Vein endothelial cell (primary cell): ENCODE data around the genes MMP7, ELMOD1 and NPAT.

DNA sequence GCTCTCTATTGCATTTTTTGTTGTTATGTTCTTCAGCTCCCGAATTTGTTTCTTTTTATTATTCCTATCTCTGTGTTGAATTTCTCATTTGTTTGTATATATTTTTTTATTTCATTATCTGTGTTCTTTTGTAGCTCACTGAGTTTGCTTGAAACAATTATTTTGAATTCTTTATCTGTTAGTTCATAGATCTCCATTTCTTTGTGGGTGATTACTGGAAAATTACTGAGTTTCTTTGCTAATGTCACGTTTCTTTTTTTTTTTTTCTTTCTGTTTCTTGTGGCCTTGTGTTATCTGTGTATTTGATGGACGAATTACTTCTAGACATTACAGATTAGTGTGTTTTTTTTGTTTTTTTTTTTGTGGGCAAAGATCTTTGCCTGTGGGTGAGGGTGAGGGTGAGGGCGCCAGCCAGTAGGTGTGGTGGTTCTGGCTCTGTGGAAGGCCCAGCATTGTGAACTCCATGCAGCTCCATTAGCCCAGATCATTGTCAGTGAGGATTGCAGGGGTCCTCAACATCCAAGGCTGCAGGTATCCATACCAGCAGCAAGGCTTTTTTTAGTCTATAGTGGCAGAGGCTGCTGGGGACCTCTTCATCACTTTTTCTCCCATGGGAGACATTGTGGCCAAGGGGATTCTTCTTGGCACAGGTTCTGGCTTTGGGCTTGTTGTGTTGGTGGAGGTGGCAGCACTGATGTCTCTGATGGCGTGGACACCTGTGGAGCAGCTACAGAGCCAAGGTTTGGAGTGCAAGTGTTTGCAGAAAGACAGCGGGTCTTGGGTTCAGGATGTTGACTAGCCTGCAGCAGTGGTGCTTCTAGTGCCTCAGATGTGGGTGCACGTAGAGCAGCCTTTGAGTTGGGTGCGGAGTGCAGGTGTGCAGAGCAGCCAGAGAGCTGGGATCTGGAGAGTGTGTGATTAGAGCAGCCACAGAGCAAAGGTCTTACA lies 13.7 kb downstream of the BIRC2 start:
- CAGE, long polyA plus RNA = no peak

DNA sequence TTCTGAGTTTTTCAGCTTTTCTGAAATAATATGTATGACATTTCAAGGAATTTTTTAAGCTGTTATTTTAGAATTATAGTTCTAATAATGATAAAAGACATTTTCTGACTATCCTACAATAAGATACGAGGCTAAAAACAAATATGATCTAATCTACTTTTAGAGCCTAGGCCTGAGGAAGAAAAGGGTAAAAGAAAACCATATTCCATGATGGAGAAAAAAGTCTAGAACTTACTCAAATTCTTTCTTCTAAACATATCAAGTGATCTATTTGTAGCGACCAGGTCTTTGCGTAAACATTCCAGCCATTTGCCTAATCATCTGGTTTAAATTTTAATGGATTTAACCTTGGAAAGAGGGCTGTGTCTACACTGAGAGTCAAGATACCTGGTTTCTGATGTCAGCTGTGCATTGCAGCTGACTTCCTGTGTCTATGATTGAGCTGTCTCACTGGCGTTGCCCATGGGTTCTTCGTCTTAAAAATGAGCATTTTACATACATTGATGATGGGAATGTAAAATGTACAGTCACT lies 10.0 kb upstream of the TMEM123 start:
- CAGE, long polyA plus RNA = no peak

- CAGE, long polyA plus RNA = no peak
These were observed 24.2 kb upstream of the TMEM123 start for GRCh38 chr11:102476757-102477206.

- CAGE, long polyA plus RNA = no peak
These were observed at the start of gene MMP7 for GRCh38 chr11:102530354-102530965. MMP7 (minus strand) TSS chr11:102530747.

GRCh38 chr11:102559830-102560226 lies 29.3 kb upstream of the MMP7 start:
- CAGE, long polyA plus RNA = no peak

- CAGE, long polyA plus RNA = no peak
These were observed 9.4 kb downstream of the MMP20 start for GRCh38 chr11:102615661-102616180.

GRCh38 chr11:102807795-102808358 lies 9.9 kb upstream of the MMP1 start:
- CAGE, long polyA plus RNA = no peak

DNA sequence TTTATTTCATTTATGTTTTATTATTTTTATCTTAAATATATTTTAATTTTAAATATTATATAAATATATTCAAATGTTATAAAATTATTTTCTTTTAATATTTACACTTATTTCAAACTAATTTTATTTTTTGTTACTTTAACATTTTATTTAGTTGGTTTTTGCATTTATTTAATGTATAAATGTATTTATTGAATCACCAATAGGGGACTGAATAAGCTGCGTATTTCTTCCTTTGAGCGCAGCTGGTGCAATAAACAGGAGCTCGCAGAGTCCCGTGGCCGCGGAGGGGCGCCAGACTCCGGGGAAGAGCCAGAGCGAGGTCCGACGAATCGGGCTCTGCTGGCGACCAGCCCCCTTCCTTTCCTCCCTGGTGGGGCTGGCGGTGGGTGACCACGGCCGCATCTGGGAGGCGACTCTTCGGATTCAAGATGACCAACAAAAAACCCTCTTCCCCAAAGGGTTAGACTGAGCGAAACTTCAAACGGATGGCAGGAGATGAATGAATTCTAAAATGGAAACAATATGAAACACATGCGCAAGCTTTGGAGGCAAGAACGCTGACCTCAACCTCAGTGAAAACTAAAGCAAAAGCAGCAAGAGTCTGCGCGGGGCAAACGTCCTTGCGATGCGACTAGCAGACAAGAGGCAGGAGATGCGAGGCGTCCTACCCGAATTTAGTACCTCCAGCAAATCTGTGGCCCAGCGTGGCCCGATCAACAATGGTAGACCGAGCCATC lies 12.0 kb downstream of the MMP3 start:
- CAGE, long polyA plus RNA = no peak

- CAGE, long polyA plus RNA = no peak
These were observed 35.7 kb downstream of the DCUN1D5 start for GRCh38 chr11:103056203-103056728.

DNA sequence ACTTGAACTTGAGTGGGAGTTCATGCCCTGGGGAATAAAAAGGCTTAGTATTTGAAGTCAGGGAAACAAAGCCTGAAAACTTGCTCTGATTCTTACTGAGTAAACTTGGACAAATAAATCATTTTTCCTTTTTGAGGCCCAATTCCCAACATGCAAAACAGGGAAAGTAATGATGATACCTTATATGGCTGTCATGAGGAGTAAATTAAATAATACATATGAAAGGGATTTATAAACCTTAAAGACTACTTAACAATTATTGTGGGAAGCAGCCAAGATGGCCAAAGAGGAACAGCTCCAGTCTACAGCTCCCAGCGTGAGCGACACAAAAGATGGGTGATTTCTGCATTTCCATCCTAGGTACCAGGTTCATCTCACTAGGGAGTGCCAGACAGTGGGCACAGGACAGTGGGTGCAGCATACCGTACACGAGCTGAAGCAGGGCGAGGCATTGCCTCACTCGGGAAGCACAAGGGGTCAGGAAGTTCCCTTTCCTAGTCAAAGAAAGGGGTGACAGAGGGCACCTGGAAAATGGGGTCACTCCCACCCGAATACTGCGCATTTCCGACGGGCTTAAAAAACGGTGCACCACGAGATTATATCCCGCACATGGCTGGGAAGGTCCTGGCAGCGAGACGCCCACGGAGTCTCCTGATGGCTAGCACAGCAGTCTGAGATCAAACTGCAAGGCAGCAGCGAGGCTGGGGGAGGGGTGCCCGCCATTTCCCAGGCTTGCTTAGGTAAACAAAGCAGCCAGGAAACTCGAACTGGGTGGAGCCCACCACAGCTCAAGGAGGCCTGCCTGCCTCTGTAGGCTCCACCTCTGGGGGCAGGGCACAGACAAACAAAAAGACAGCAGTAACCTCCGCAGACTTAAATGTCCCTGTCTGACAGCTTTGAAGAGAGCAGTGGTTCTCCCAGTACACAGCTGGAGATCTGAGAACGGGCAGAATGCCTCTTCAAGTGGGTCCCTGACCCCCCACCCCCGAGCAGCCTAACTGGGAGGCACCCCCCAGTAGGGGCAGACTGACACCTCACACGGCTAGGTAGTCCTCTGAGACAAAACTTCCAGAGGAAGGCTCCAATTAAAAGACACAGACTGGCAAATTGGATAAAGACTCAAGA lies 297.4 kb upstream of the DDI1 start:
- CAGE, long polyA plus RNA = no peak

GRCh38 chr11:104829968-104830495 lies 138.3 kb downstream of the CASP4 start:
- CAGE, long polyA plus RNA = no peak

DNA sequence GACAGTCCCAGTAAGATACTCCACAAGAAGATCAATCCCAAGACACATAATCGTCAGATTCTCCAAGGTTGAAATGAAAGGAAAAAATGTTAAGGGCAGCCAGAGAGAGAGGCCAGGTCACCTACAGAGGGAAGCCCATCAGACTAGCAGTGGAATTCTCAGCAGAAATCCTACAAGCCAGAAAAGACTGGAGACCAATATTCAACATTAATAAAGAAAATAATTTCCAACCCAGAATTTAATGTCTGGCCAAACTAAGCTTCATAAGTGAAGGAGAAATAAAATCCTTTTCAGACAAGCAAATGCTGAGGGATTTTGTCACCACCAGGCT lies 2.2 kb upstream of the CASP4 start:
- CAGE, long polyA plus RNA = no peak

DNA sequence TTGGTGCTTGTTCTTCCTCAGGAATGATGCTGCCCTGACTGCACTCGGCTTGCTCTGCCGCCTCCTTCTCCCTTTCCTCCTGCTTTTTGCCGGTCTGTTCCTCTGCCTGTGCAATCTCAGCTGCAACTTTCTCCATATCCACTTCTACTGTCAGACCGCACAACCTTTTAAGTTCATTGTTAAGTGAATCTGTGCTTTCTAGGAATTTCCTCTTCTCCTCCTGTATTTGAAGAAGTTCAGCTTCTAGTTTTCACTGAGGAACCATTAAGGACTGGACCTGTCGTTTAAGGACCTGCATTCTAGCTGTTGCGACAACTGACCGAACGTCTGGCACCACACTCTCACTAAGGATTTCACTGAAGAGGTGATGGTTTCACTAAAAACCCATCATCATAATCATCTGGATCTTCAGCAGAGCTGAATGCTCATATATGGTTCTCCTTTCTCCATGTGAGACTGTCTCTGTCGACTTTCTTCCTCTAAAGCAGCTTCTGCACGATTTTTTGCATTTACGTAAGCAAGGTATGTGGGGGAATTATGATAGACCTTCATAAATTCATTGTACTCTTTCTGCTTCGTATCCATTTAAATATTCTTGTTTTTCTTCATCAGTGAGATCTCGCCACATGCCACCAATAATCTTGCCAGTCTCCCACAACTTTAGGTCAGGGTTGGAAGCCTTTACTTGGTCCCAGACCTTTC lies 53.8 kb downstream of the CWF19L2 start:
- CAGE, long polyA plus RNA = no peak

GRCh38 chr11:107590862-107591601 lies at the start of gene ELMOD1:
ELMOD1 (plus strand) TSS chr11:107591147.
- CAGE, long polyA plus RNA = no peak

GRCh38 chr11:107713222-107713494 lies 1.3 kb upstream of the SLN start:
- CAGE, long polyA plus RNA = no peak

DNA sequence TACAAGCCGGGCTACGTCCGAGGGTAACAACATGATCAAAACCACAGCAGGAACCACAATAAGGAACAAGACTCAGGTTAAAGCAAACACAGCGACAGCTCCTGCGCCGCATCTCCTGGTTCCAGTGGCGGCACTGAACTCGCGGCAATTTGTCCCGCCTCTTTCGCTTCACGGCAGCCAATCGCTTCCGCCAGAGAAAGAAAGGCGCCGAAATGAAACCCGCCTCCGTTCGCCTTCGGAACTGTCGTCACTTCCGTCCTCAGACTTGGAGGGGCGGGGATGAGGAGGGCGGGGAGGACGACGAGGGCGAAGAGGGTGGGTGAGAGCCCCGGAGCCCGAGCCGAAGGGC lies at the start of gene NPAT:
Gene NPAT, minus strand, starts transcription at position 135 of the 349 bp plus-strand sequence.
- CAGE, long polyA plus RNA = no peak

- CAGE, long polyA plus RNA = no peak
These were observed 37.9 kb downstream of the ATM start for GRCh38 chr11:108260744-108261153.

- CAGE, long polyA plus RNA = no peak
These were observed 7.3 kb downstream of the DDX10 start for GRCh38 chr11:108672171-108672586.

- CAGE, long polyA plus RNA = no peak
These were observed 221.3 kb downstream of the DDX10 start for GRCh38 chr11:108886114-108886694.

- CAGE, long polyA plus RNA = no peak
These were observed 2.2 kb downstream of the ZC3H12C start for GRCh38 chr11:110095301-110095895.